A375 (cell line): Measurements from ENCODE around the genes OTULINL and ANKH.

DNA sequence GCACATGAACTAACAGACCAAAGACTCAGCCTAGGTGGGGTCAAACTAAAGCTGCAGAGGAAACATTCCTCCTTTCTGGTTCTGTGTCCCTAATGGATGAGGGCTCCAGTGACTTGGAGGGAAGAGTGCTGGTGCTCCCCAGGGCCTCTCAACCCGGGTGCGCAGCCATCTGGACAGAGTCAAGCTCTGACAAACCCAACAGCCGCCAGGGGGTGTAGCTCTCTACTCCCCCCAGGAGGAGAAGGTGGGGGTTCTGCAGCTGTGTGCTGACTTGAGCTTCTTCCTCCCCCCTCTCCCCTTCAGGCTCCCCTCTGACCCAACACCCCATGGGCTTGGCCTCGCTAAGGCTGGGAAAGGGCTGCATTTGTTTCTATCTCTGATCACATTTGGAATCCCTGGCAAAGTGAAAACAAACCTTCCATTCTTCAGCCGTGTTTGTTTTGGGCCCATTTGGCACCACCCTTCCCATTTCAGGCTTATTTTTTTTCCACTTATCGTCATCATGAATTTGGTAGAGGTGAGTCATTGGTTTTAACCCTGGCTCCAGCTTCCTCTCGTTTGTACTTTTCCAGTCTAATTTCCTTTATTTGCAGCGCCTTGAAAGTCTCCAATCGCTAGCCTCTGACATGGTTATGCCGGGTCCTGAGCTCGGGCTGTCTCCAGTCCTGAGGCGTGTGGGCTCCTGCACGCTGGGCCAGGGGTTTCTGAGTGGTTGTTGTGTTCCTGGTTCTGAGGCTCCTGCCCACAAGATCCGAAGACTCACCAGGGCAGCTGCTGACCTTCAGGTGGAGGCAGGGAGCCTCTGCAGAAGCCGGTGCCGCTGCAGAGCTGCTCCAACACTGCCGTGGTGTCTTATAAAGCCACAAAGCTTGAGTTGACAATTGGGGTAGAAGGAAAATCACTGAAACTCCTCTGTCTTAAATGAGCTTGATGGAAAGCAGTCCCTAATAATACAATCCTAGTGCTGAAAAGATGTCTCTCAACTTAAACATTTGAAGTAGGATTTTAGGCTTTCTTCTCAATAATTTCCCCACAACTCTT, 36.0 kb downstream of the DAP start:
- RAMPAGE, long total RNA: no peak

DNA sequence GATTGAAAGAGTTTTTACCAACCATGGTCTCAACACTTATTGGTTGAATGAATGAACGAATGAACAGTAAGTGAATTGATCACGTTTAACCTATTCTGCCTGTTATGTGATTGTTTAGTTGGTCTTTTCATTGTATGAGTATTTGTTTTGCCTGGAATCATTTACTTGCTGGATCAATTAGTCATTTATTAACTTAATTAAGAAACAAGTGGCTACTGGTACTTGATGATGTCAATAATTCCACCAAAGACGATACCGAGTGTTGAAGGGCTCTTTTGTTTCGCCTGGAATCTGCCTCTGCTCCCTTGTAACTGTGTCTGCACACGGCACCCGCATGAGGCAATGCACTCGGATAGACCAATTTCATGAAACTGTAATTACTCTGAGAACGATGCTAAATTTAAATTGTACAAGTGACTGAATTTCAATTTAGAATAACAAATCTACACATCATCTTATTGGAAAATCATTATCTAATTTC, 143.4 kb downstream of the CTNND2 start:
- RAMPAGE, long total RNA: no peak

DNA sequence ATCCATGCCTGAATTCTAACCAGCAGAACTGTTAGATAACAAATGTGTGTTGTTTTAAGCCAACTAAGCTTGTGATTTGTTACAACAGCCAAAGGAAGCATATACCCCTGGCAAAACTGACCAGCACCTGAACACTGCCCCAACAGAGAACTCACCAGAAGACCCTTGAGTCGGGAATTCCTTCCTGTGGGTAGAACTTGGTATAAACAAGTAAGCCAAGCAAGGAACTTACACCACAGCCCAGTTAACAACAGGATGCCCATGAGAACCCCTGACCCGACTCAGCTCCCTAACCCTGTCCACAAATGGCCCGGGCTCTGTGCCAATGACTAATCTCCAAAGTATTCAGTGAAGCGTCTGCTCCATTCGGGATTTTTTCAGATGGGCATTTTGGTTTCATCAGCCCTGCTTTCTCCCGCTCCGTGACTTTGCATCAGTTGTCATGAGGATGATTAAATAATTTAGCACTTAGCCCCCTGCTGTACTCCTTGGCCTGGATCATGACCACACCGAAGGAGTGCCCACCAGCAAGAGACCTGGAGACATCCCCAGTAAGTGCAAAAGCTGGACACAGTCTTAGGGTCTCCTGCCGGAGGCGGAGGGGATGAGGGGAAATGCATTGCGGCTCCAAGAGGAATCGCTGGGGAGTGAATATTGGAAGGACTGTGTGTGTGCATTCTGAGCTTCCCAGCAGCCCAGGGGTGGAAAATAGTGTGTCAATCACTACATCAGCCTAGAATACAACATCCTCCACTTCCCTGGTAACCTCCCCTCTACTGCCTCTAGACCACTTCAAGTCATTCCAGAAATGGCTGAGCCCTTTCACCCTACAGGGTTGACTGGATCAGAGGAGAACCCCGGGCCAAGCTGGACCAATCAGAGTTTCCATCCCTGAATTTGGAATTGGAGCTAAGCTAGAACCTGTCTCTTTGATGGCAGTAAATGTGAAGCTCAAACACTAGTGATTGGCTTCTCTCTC, 41.4 kb upstream of the DNAH5 start:
- RAMPAGE, long total RNA: no peak

DNA sequence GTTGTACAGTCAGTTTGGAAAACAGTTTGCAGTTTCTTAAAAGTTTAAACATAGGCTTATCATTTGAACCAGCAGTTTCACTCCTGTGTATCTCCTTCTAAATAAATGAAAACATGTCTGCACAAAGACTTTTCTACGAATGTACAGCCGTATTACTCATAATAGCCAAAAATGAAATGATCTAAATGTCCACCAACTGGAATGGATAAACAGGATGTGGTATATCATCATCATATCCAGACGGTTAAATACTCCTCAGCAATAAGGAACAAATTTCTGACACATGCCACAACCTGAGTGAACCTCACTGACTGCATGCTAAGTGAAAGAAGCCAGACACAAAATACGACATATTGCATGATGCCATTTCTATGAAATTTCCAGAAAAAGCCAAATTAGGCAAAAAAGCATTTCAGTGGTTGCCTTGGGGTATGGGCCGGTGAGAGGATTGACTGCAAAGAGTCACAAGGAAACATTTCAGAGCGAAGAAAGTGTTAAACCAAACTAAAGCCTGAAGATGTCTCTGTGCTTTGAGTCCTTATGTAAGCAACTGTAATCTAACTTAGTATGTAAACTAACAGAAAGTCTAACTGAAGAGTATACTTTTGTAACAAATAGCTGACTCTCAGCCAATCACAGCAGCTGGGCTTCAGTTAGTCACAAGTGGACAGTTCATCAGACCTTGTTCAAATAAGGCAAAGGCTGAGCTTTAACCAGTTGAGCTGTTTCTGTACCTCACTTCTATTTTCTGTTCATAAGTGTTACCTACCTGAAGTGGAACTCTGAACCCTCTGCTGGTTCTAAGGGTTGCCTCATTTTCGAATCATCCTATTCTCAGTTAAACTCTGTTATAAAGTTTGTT, 65.2 kb downstream of the TRIO start:
- RAMPAGE, long total RNA: no peak

DNA sequence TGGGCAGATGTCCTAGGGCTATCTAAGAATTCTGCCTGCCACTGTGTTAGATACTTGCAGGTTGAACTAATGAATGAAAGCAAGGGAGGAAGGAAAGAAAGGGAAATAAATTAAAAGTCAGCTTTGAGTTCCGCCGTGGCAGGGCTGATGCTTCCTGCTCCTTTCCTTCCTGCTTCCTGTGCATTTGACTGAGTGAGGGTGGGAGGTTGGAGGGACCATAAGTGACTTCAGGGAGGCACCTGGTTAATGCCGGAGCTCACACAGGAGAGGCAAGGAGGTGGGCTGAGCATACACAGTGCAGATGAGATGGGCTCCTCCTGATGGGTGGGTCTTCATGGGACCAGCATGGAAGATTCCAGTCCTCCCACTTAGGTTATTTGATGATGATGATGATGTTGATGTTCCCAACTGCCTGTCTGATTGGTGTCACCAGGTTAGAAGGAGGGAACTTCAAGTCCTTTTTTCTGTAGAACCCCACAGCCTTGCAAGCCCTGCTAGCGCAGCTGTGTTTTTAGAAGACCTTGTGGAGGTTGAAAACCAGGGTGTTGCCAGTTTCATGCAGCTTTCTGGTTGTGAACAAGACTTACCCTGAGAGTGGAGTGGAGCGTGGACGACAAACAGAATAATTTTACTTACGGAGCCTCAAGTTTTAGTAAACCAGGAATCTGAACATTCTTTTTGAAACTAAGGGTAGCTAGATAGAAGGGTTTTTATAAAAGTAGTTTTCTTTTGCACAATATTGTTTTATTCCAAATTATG, 82.9 kb downstream of the TRIO start:
- RAMPAGE, long total RNA: no peak

- RAMPAGE, long total RNA: no peak
Observed at GRCh38 chr5:14264478-14265121, 121.5 kb downstream of the TRIO start.

DNA sequence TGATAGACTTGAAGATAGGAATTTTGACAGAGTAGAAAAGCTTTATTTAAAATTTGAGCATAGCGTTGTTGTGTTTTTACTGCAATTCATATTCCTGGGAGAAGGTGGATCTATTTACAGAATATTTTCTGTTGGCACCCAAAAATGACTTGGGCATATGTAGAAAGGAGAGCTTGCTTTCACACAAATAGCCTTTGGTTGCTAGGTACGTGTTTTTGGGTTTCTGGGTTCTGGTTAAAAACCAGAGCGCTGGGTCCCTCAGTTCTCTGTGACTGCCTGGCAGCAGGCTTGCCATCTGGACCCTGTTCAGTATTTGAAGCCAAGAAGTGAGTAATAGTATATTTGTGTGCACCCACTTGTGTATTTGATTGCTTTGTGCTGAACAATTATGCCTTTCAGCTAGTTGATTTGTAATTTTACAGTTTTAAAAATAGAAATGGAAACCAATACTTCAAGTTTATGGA, 153.3 kb downstream of the TRIO start:
- RAMPAGE, long total RNA: no peak

DNA sequence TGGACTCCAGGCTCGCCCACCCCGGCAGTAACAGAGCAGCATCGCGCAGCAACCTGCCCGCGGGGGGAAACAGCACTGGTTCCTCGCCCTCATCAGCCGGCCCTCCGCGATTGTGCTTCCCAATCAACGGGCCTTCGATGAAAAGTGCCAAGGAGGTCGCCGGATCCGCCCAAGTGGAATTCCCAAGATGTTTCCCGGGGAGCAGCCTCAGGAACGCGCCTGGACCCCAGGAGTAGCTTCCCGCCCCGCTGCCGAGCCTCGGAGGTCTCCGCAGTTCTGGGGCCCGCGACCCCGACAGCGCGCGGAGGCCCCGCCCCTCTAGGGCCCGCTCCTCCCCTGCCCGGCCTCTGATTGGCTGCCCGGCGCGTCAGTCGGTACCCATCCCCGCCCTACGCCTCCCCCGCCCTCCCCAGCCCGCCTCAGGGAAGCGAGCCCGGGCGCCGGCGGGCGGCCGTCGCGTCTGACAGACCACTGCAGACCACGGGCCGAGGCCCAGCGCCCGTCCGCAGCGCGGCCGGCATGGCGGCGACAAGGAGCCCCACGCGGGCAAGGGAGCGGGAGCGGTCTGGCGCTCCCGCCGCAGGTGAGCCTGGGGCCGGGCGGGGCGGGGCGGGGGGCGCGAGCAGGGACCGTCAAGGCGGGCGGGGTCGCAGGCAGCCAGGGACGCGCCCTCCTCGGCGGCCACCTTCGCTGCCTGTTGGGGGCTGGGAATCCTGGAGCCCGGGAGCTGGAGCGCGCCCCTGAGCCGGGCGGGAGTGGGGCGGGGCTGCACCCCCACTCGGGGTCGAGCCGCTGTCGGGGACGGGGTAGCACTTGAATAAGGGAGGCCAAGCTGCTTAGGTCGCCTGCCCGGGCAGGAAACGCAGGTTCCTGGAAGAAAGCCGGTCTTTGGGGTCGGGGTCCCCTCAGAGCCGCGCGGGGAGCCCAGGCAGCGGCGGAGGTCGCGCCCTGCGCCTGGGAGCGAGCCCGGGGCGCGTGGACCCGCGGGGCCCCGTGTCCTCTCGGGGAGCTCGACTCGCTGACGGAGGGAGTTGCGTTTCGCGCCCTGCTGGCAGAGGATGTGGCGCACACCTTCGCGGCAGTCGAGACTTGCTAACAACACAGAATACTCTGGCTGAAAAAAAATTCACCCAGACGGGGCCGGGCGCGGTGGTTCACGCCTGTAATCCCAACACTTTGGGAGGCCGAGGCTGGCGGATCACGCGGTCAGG, at the start of gene OTULINL:
Gene OTULINL (plus strand): TSS at position 417 of the 1,211 bp plus-strand sequence.
- RAMPAGE, long total RNA: no peak

DNA sequence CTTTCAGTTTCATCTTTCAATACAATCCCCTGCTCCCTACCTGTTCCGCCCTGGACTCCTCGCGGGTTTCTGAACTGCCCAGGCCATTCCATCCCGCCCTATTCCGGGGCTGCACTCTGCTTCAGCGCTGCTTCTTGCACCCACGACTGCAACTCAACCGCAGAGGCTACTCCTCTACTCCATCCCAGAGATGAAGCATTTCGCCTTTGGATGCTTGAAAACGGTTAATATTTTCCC, 761 bp upstream of the OTULIN start:
- RAMPAGE, long total RNA: no peak

DNA sequence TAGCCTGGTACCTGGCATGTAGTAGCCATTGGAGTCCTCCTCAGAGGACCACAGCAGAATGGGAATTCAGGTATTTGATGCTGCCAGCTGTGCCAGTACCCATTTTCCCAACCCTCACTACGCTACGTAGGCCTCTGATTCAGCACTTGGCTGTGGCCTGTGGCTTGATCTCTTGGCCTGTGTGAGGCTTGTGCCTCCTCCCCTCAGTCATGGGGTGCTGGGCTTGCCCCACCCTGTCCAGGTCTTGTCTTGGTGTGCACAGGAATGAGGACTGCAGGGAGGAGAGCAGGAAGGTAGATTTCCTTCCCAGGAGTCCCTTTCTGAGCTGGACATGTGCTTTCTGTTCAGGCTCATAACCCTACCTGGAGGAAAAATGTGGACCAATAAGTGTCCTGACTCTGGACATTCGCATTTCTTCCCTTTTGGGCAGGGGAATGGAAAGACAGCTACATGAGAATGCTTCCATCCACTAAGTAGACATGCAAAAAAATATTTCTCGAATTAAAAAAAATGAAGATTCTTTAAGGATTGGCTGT, 11.9 kb downstream of the OTULIN start:
- RAMPAGE, long total RNA: no peak

DNA sequence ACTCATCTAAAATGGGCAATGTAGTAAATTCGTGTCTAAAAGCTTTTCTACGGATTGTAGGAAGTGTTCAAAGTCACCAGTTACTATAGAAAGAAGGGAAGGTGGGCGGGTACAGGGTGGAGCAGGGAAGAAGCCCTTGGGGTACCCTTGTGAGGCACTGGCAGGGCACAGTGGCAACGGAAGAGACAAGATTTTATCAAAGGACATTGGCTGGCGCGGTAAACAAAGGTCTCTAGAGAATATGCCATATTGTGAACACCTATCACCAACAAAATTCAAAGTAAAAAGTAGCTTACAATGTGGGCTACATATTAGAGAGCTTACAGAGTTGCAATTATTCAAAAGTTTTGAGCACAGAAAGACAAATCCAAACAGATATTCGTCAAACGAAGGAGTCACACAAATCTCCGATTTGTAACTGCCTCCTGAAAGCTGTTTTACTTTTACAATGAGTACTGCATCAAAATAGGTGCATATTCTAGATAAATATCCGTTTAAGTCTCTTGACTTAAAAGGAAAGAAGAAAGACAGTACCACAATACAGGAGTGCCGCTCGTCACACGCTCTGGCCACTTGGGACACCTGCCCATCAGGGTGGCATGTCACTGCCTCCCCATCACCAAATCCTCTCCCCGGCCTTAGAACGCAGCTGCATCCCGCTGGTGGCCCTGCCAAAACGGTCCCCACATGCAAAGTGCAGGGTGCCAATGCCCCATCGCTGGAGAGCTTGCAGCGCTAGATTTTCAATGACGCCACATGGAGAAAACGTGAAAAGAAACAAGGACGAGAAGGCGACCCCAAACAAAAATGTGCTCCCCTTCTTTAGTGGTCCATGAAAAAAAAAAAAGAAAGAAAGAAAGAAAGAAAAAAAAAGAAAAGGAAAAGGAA, 1.4 kb downstream of the ANKH start:
- RAMPAGE, long total RNA: no peak

DNA sequence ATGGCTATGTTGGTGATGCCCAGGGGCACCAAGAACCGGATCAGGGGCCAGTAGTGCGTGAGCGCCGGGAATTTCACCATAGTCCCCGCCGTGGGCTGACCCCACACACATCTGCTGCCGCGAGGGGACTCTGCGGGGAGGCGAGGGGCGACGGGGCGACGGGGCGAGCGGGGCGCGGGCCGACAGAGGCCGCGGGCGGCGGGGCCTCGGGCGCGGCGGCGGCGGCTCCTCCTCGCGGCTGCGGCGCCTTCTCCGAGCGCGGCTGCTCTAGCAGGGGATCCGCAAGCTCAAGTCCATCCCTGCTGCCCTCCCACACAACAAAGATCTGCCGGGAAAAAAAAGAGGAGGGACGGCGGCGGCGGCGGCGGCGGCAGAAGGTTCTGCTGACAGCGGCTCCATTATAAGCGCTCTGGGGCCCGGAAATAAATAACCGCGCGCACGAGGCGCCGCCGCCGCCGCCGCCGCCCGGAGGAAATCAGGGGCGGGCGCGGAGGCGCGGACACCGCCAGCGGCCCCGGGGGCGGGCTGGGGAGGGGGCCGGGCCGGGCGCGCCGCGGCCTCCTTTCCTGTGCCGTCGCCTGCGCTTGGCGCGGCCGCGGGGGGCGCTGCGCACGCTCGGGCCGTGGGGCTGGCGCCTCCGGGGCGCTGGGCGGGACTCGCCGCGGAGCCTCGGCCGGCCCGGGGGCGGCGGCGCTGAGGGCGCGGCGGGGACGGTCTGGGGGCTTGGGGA, at the start of gene ANKH:
Gene ANKH (minus strand): TSS at position 411 of the 730 bp plus-strand sequence.
- RAMPAGE, long total RNA: no peak

- RAMPAGE, long total RNA: no peak
Observed at GRCh38 chr5:14993190-14993953, 121.8 kb upstream of the ANKH start.

GRCh38 chr5:15008319-15008849, 136.8 kb upstream of the ANKH start:
- RAMPAGE, long total RNA: no peak

DNA sequence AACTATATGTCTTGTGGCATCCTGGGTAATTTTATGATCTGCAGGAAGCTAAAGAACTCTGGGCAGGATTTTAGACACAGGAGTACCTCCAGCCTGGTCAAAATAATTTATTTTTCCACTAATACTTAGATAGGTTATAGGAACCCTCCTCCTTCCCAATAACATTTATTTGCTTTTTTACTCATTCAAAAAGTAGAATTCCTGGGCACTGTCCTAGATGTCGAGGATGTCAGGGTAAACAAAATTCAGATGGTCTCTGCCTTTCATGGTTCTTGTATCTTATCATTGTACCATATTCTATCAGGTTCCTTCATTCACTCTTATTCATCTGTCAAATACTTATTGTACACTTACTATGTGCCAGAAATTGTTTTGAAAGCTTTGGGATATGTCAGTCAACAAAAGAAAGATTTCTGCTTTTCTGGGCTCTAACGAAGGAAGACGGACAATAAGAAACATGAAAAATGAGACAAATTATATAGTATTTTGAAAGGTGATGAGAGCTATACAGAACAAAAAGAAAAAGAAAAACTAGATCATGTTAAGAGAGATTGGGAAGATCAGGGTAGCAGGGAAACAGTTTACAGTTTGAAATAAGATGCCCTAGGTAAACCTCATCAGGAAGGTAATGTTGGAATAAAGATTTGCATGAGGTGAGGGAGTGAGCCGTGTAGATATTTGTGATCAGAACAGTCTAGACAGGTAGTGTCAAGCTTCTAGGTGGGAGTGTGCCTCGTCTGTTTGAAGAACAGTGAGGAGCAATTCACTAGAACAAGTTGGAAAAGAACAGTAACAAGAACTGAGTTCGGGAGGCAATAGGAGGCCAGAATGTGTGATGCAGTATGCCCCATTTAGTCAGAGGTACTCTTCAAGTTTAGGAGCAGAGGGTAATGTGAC, 336.1 kb downstream of the FBXL7 start:
- RAMPAGE, long total RNA: no peak

GRCh38 chr5:15992732-15993443, 186.7 kb downstream of the MARCHF11 start:
- RAMPAGE, long total RNA: no peak

- RAMPAGE, long total RNA: no peak
Observed at GRCh38 chr5:16492287-16493289, 27.0 kb upstream of the ZNF622 start.

DNA sequence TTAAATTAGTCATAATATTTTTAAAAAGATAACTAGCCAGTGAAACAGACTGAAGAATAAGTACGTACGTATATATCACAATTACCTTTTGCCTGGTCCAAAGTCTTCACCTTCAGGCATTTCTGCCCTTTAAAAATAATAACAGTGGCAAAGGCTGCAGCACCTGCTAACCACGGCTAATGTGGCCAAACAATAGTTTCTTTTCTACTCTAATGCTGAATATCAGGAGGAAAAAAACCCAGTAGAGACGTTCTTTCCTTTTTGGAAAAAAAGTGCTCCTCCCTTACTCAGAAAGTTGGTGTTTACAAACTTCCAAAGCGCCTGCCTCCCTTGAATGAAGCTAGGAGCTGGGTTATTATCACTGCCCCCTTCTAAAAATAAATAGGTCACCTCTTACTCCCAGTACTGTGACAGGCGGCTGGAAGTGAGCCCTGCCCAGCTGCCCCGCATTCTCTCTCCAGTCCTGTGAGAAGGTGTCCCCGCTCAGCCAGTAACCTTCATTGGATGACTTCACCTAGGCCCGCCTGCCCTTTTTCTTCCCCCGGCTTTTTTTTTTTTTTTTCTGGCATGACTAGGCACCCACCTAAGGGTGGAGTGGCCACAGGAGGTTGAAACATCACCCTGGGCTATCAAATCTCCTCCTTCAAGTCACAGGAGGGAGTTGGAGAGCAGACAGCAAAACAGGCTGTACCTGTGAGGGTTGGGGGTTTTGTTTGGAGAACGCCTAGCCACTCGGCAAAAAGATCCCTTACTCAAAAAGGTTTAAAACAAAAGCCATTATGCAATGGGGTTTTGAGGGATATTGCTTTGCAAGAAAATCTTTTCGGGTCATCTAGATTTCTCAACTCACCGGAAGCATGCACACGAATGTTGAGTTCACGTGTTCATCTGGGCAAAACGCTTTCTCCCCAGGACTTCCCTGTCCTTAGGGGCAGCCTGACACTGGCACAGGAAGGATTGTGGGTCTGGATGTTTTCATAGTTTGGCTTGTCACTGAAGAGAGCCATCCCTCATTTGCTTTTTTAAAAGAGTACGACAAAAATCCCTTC, 43.2 kb upstream of the ZNF622 start:
- RAMPAGE, long total RNA: no peak

GRCh38 chr5:16542041-16542931, 74.5 kb downstream of the RETREG1 start:
- RAMPAGE, long total RNA: no peak

DNA sequence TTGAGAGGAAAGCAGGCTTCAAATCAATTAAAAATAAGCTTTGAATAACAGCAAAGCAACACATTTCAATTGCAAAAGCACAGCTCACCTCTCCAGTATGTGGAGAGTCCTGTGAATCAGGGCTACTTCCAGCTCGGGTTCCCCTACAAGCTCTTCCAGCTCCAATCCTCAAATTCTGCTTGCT, 71.9 kb downstream of the RETREG1 start:
- RAMPAGE, long total RNA: no peak